Neuron (in vitro differentiated cells): ENCODE results near the genes CNNM4, CNNM3 and FAM178B.

DNA sequence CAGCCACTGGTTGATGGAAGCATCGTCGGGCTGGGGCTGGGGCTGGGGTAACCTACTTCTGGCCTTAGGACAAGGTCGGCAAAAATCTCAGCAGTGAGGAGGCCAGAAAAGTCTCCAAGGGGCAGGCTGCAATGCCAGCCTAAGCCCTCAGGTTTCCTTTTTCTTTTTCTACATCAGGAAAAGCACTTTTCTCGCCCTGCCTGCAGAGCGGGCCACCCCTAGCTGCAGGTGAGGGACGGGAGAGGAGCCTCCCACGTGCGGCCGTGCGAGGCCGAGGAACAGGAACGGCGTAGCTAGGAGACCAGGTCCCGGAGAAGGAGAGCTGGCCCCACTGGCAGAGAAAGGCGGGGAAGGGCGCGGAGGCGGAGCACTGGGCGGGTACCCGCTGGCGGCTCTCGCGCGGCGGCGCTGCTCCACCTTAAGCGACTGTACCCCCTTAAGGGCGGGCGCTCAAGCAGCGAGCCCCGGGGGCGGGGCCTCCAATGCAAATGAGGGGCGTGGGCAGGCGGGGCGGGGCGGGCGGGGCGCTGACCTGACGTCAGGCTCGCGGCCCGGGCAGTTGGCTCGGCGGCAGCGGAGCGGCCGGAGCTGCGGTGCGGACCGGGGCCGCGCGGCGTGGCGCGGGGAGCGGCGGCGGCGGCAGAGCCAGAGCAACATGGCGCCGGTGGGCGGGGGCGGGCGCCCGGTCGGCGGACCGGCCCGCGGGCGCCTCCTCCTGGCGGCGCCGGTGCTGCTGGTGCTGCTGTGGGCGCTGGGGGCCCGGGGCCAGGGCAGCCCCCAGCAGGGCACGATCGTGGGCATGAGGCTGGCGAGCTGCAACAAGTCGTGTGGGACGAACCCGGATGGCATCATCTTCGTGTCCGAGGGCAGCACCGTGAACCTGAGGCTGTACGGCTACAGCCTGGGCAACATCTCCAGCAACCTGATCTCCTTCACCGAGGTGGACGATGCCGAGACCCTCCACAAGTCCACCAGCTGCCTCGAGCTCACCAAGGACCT, at the start of gene CNNM4:
TSS of gene CNNM4 (plus strand) at position 558 of the 999 bp plus-strand sequence.
- PRO-cap, result bidirectional peak, plus-strand start at position 558 of the sequence, minus-strand start at position 333 of the sequence

- PRO-cap, result no peak
Observed at GRCh38 chr2:96800929-96801151, 15.2 kb upstream of the CNNM3 start.

GRCh38 chr2:96816197-96816993, at the start of gene CNNM3:
Gene CNNM3, plus strand, starts transcription at chr2:96816268.
- PRO-cap, result bidirectional peak, plus-strand start at chr2:96816270, minus-strand start at chr2:96816042; bidirectional peak, plus-strand start at chr2:96816615, minus-strand start at chr2:96816503

GRCh38 chr2:96887414-96887965, 17.6 kb upstream of the SEMA4C start:
- PRO-cap, result no peak

DNA sequence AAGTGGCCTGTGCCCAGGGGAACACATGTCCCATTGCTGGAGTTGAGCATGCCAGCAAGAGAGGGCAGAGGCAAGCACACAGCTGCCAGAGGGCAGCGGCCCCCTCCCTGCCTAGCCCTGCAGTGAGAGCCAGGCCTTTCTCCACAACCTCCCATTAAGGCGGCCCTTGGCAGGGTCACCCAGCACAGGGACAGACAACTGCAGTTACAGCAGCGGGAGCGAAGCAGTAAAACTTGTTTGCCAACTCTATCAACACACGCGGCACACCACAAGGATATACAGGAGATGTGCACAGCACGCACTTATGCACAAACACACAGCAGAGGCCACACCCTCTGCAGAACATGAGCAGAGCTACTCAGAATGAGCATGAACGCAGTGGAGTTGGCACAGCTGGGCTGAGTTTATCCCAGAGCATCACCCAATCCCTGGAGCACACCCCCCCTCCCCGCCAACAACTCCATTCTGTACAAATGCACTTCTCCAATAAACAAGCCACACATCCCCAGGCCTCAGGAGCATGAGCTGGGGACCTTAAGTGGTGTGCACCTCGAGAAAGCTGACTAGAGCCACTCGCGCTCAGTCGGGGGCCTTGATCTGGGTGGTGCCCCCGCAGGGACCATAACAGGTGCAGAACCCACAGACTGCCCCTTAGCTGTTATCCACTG, 18.7 kb upstream of the SEMA4C start:
- PRO-cap, result no peak

DNA sequence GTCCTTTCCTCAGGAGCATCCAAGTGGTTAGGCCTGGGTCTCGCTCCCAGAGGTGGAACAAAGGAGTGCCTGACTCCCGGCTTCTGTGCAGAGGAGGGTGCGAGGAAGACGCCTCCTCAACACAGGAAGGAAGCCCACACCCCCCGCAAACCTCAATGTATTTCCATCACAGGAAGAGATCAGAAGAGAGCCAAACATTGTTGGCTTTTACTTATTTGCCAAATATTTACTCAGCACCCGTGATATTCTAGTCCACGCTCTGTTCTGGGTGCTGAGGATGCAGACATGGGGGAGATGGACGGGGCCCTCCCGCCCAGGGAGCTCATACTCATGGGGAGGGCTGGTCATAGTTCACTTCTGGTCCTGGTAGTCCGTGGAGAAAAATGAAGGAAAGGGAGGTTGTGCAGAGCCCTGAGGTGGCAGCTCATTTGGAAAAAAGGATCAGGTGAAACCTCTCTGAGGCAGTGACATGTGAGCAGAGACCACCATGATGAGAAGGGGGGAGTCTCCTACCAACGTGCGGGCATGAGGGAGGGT, 44.0 kb upstream of the SEMA4C start:
- PRO-cap, result no peak

DNA sequence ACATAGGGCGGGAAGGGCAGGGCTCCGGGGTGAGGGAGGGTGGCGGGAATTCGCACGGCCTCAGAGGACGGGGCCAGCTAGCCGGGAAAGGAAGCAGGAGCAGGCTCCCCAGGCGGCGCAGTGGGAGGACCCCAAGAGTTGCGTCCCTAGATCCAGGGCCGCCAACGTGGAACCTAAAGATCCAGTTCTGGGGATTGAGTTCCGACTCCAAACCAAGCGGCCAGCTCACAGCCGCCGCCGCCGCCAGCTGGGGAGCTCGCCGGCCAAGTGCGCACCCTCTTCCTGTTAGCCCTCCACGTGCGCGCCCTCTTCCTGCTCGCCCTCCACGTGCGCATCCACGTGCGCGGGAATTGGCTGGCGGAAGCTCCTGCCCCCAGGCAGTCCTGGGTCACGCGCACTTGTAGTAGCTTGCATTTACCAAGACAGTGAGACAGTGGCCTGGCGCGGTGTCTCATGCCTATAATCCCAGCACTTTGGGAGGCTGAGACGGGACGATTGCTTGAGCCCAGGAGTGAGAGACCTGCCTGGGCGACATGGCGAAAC, at the start of gene FAM178B:
TSS of gene FAM178B (minus strand) at position 271 of the 543 bp plus-strand sequence.
- PRO-cap, result no peak

DNA sequence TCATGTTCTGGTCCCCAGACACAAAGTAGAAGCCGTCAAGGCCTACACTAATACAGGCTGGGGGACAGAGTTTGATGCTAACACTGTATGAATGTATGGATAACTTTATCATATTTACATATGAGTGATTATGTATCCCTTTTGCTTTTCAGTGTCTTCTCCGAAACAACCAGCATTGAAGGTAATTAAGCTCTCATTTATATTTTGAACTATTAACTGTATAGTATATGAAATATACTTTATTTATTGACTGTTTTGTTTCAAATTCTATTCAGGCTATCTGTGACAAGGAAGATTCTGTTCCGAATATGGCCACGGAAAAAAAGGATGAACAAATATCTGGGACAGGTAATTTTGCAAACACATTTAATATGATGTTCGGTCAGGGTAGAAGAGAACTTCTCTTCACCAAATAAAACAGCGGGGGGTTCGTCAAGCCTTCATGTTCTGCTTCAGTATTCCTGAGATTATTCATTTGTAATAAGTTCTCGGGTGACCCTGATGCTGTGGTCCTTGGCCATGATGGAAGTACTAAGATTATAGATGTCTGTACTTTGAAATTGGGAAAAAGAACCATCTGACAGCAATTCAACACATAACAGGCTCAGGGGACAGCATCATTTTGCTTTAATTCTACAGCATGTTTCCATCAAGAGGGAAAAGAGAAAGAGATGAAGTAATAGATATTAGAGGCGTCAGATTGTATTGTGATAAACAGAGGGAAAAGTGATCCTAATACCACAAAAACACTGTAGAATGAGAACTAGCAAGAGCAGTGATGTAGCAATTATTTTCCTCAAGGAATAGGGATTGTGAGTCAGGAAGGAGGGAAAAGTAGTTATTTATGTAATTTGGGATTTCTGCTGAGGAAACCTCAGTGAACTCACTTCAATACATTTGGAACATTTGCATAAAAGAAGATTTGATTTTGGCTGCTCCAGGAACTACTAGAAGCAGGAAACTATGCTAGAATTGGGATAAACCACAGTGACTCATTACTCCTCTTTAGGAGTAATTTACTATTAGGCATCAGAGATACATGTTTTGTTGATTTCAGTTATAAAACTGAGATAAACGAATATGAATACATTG, 98.8 kb downstream of the ANKRD36 start:
- PRO-cap, result no peak

- PRO-cap, result no peak
Observed at GRCh38 chr2:97760488-97761387, 47.4 kb downstream of the ZAP70 start.

DNA sequence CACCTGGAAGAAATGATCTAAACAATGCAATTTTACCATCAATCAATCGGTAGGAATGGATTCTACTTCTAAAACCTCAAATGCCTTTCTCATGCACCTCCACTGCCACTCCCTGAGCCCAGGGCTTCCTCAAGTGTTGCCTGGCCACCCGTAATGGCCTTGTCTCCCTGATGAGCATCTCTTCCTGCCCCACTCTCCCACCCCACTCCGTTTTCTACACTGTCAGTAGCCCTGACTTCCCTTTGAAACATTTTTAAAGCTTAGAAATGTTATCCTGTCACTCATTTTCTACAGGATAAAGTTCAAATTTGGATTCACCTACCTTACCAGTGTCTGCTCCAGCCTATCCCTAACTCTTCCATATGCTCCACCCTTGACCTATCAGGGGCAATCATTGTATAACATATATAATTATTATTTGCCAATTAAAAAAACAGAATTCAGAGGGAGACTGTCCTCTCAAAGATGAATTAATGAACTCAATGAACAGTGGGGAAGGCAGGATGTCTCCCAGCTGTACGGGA, 66.9 kb downstream of the ZAP70 start:
- PRO-cap, result no peak

- PRO-cap, result no peak
Observed at GRCh38 chr2:97851226-97851876, 138.0 kb downstream of the ZAP70 start.

DNA sequence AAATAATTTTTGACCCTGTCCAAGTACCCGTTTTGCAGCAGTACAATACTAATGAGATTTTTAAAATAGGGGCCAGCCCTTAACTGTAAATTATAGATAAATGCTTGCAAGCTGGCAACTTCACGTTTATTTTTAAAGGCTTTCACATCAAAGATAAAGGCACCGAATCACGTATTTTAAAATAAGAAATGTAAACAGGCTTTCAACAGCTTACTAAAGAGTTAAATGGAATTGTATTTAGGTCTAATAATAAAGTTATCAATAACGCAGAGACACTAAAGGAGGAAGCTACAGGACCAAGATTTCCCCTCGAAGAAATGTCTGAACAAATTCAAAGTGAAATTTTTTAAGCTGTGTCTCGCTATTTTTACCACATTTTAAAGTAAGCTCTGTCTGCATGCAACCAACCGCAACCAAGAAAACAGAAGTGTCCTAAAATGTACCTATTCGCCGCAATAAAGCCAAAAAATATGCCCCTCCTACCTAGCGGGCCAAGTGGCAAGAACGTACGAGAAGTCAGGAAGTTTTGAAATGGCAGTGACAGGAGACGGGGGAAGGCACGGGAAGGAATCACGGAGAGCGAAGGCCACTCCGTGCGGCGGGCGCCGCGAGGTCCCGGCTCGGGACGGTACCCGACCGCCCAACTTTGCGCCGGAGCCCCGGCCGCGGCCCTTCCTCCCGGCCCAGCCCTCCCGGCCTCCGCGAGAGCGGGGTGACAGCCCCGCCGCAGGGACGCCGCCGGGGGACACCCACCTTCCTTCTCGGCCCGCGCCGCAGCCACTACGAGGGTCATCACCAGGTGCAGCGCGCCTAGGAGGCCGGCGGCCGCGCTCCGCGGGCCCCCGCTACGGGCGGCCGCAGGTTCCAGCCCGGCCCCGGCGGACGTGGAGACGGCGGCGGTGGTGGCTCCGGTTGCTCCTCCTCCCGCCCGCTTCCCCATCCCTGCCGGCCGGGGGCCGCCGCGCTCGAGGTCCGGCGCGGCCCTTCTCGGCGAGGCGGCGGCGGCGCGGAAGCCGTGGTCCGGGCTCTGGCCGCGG, 707 bp downstream of the TMEM131 start:
- PRO-cap, result bidirectional peak, plus-strand start at position 529 of the sequence, minus-strand start at position 515 of the sequence; bidirectional peak, plus-strand start at position 704 of the sequence, minus-strand start at position 808 of the sequence; bidirectional peak, plus-strand start at position 968 of the sequence, minus-strand start at position 886 of the sequence

- PRO-cap, result no peak
Observed at GRCh38 chr2:98017380-98017792, 21.6 kb upstream of the TMEM131 start.

DNA sequence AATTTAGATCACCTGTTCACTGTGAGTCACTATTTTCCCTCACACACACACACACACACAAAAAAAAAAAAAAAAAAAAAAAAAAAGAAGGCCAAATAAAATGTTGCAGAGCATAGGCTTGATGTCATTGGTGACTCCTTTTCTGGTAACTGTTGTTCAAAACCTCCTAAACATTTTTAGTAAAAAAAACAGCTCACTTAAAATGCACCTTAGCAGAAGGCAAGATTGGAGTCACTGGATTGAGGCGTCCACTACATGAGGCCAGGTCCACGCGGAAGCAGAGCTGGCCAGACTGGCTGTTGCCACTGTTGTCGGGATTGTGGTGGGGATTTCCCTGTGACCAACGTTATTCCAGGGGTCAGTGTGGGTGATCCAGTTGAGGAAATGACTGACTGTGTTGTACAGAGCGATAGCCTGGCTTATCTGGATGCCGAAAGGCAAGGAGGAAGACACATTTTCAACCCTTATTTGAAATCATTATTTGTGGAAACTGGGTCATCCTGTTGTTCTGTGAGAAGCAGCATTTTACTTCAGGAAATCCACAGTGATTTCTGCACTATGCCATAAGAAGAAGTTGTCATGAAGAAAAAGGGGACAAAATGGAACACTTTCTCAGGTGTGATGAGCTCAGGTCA, 52.0 kb upstream of the CNGA3 start:
- PRO-cap, result no peak

GRCh38 chr2:98308064-98308606, 38.1 kb upstream of the CNGA3 start:
- PRO-cap, result no peak

DNA sequence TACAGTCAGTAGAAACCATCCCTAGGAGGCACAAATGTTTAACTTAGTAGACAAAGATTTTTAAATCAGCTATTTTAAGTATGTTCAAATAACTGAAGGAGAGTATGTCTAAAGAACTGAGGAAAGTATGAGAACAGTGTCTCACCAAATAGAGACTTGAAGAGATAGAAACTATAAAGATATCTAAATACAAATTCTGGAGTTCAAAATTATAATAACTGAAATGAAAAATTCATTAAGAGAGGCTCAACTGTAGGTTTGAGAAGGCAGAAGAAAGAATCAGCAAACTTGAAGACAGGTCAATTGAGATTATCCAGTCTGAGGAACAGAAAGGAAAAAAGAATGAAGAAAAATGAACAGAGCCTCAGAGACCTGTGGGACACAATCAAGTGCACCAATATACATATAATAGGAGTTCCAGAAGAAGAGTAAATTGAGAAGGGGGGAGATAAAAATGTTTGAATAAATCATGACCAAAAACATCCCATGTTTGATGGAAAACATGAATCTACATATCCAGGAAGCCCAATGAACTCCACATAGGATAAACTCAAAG, 80.2 kb downstream of the COA5 start:
- PRO-cap, result no peak

GRCh38 chr2:98634252-98634935, 26.0 kb downstream of the UNC50 start:
- PRO-cap, result no peak

- PRO-cap, result no peak
Observed at GRCh38 chr2:98663217-98664155, 55.1 kb downstream of the UNC50 start.

DNA sequence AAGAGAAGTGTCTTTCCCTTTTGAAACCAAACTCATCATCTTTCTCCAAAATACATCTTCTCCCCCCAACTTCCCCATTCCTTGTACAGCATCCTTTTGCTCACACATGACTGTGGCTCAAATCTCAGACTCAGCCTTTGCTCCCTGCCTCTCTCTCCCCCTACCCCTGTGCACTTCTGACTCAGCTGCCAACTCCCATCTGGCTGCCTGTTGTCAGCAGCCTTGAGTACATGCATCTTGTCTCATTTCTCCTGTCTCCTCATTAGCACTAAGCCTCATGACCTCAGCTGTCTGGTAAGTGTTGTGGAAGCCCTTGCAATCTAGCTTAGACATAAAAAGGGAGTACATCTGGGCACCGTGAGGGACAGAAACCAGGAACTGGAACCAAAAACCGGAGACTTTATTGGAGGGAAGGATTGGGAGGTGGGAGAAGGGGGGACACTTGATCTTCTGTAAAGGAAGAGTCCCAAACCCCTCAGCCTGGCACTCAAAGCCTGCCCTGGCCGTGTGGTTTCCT, 18.2 kb upstream of the MGAT4A start:
- PRO-cap, result no peak

GRCh38 chr2:98771543-98772595, 40.9 kb upstream of the MGAT4A start:
- PRO-cap, result no peak